NALM6 (cell line): ENCODE measurements around a stretch of chr13.

- PRO-cap = no peak
These were observed 204.2 kb upstream of the SLITRK1 start for GRCh38 chr13:84086232-84087026.

GRCh38 chr13:86932792-86933492 lies 738.2 kb upstream of the SLITRK5 start:
- PRO-cap = no peak

DNA sequence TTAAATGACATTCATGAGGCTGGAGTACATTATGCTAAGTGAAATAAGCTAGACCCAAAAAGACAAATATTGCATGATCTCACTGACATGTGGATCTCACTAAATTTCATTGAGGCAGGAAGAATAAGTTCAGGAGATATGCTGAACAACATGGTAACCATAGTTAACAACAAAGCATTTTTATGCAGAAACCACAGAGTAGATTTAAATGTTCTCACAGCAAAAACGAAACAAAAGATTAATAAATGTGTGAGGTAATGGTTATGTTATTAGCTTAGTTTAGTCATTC lies 765.7 kb downstream of the SLITRK5 start:
- PRO-cap = no peak

DNA sequence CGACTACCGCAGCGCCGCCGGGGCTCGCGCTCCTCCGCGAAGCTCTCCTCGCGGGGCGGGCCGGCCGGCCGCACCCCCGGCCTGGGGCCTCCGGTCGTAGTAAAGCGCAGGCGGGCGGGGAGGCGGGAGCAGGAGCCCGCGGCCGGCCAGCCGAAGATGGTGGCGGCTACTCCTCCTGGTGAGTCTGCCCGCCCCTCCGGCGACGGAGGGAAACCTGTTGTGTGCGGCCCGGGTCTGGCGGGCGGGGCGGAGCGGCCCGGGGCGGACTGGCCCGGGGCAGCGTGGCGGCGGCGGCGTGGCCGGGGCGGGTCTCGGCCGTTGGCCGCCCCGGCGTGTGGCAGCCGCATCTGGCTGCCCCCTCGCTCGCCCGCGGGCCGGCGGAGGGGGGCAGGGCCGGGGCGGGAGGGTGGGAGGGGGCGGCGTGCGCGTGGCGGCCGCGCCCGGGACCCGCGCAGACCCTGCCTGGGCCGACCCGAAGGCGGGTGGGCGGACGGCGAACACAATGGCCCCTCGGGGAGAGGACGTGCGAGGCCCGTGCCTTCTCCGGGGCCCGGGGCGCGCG lies 50.6 kb upstream of the GPC5 start:
- PRO-cap = no peak

- PRO-cap = bidirectional peak, plus-strand start at chr13:92379727, minus-strand start at chr13:92379516
These were observed 847.1 kb upstream of the GPC6 start for GRCh38 chr13:92379336-92380002.

- PRO-cap = no peak
These were observed 10.3 kb upstream of the GPC6 start for GRCh38 chr13:93216182-93216781.

GRCh38 chr13:93225625-93226348 lies 820 bp upstream of the GPC6 start:
- PRO-cap = no peak

DNA sequence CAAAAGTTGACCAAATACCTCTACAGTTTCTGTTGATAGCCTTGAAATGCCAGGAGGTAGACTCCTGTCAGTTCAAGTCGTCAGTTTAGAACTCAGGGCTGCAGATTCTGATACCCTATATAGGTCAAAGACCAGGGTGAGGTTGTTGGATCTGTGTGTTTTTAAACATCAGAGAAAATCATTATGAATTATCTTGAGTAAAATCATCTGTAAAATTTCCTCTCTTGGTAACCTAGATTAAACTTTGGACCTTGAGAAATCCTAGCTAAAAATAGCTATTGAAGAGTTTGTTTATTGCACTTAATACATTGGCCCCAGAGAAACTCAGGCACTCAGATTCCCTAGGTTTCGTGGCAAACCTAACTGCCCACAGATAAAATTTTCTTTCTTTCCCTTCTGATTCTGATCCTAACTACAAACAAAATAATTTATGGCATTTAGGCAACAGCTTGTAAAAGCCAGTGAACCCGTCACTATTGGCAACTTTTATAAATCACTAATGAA lies 102.3 kb downstream of the GPC6 start:
- PRO-cap = no peak

- PRO-cap = no peak
These were observed 1.5 kb downstream of the TGDS start for GRCh38 chr13:94594386-94594896.

DNA sequence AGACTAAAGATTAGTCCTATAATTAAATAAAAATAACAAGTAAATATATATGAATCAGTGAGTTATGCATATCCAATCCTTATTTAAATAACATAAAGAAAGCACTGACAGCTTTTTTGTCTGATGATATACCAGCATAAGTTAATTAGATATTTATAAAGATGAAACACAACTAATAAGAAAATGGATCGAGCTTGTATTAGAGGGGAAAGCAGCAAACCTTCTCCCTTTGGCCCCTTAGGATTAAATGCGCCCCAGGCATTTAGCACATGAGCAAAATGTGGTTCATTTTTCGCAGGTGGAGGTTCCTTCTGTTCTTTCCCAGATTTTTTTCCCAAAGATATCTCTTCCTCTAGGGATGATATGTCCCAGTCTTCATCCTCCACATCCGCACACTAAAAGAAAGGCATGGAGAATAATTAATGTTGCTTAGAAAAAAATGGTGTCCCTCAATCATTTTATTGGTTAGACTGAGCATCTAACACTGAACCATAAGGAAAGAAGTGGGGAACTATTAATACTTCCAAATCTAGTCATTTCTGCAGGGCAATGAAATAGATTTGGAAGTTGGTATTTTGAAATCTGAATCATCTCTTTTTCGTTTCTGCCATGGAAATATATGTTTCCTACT lies 32.1 kb downstream of the CLDN10 start:
- PRO-cap = no peak

GRCh38 chr13:95746847-95747810 lies 70.2 kb downstream of the DNAJC3 start:
- PRO-cap = no peak

DNA sequence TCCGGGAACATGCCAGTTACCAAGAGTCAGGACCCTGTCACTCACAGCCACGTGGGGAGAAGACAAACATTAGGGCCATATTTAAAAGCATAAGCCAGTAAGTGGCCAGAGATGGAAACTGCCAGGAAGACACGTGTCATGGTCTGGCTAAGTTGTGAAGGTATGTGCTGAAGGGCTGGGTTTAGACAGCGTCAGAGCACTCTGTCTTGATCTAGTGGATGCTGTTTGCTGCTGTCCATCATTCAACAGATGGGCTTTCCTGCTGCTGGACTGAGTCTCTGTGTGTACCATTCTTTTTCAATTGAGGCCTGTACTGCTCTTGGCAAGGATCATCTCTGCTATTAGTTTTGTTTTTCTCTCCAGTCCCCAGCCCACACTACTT lies 128.6 kb downstream of the HS6ST3 start:
- PRO-cap = no peak

GRCh38 chr13:97114815-97115419 lies 107.2 kb upstream of the MBNL2 start:
- PRO-cap = no peak

GRCh38 chr13:97116643-97117307 lies 105.4 kb upstream of the MBNL2 start:
- PRO-cap = no peak

GRCh38 chr13:97225430-97226445 lies 3.6 kb downstream of the MBNL2 start:
- PRO-cap = no peak

DNA sequence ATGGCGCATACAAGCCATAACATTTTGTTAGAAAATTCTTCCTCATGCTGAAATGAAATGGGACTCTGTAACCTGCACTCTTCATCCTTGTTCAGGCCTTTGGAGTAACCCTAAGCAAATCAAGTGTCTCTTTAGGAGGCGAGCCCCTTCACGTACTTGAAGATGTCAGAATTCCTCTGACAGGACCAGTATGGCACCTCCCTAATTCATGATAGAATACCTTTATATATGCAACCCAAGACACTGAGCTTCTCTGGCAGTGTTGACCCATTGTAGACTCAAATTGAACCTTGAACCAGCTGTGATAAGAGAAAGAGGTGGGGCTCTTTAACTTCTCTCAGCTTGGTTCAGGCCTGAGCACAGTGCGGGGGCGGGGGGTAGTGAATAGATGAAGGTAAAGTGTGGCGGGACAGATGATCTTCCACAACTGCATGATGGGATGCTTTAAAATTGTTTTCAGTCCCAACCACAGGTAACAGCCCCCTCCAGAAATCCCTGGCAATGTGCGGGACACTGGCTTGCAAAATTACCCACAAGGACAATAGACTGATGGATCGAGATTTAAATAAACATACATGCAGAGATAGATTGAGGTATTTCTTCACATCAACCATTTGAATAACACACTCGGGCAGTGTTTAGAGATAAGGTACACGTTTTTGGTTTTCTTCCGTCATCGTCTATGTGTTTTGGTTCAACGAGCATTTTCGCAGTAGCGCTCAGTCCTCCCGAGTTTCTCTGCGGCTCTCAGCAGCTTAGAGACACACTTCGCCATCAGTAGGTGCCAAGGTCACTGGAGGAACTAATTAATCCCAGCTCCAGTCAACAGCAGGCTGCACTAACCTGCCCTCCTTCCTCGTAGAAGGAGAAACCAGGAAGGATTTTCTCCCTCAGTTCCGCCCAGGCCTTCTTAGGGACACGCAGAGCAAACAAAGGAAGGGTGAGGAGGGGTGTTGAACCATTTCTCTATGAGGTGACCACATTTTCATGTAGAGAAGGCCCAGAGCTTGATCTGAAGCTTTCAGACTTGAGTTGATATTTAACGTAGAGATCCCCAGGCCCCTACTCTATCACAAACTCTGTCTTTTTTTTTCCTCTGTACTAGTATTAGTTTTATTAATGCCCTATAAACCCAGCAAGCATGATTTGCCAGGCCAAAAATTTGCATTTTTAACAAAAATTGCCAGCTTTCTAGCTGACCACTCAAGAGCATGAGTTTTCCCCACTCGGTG lies 12.4 kb downstream of the MBNL2 start:
- PRO-cap = no peak

- PRO-cap = no peak
These were observed 16.2 kb downstream of the MBNL2 start for GRCh38 chr13:97237909-97239196.

- PRO-cap = no peak
These were observed 105.7 kb upstream of the RAP2A start for GRCh38 chr13:97328118-97328737.

DNA sequence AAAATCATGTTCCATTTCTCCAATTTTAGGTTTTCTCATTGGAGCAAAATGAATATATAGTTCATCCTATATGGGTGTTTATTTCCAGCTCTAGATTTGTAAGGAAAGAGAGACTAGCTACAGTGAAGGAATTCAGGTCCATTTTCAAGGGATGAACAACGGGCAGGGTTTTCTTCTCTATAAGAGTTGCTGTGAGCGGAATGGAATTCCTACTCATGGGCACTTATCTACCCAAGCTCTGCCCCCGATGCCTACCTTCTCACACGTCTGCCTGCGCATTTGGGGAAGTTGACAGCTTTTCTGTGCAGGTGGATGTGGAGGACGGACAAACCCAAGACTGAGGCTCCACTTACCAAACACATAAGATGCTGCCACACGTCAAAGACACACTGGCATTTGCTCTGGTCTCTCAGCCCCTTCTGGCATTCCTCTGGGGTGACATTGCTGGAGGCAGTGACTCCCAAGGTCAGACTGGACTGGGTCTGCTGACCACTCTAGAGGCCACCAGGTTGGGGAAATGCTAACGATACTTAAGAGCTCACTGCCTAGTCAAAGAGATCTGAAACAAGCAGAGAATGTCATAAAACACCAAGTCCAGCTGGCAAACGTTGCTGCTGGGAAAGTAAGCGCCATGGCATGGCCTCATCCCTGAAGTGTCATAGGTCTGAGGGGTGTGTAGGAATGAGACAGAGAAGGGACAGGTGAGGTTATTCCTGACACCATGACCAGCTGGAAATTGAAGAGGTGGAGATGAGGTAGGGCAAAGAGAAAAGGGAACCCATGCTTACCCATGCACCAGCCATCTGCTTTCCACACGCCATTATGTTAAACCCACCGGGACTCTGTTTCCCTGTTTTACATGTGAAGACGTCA lies 59.0 kb upstream of the RAP2A start:
- PRO-cap = no peak

DNA sequence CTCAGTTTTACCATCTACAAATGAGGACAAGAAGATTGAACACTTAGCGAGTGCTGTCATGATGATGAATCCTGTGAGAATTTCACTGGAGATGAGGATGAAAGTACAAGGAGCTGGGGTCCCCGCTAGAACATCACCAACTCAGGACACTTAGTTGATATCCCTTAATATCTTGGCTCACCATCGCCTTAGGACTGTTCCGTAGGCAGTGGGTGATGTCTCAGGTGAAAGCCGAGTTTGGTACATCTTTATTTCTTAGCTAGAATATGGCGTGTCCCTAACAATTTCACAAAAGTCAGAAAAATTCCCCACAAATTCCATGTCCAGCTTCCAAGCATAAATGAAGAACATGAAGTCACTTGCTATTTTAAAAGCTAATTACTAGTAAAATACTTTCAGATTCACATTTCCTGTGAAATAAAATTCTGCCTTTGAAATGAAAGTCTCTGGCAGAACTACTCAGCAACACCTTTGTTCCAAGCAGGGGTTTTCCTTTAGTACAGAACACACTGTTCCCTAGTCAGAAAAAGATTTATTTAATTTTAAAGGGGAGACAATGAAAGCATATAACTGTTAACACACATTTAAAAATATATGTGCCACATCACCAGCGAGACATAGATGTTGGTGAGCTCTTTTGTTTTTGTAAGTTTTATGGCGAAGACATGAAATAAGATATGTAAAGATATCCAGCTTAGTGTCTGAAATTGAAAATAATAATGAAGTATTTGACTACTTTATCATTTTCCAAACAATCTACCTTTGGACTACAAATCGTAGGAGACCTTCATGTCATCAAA lies 26.5 kb upstream of the RAP2A start:
- PRO-cap = no peak